Measurements from ENCODE around the genes ACAT2 and IGF2R.

GRCh38 chr6:159761222-159762161, at the start of gene ACAT2:
Gene ACAT2, plus strand, starts transcription at chr6:159762045.
- RRBS = 2% methylated on average over 16 of the region's 78 CpGs

- RRBS = no CpG with 5 or more reads among the region's 1 CpG
Measured at GRCh38 chr6:159939625-159939824, 29.4 kb upstream of the IGF2R start.

- RRBS = 1% methylated on average over 93 of the region's 149 CpGs
Measured at GRCh38 chr6:159968788-159969917, at the start of gene IGF2R. Gene IGF2R, plus strand, starts transcription at chr6:159969082.

- RRBS = no CpG with 5 or more reads among the region's 4 CpGs
Measured at GRCh38 chr6:160014034-160014717, 45.3 kb downstream of the IGF2R start.

- RRBS = no CpG with 5 or more reads among the region's 19 CpGs
Measured at GRCh38 chr6:160050225-160051014, 71.2 kb upstream of the SLC22A1 start.

GRCh38 chr6:160061358-160062156, 60.1 kb upstream of the SLC22A1 start:
- RRBS = no CpG with 5 or more reads among the region's 21 CpGs

DNA sequence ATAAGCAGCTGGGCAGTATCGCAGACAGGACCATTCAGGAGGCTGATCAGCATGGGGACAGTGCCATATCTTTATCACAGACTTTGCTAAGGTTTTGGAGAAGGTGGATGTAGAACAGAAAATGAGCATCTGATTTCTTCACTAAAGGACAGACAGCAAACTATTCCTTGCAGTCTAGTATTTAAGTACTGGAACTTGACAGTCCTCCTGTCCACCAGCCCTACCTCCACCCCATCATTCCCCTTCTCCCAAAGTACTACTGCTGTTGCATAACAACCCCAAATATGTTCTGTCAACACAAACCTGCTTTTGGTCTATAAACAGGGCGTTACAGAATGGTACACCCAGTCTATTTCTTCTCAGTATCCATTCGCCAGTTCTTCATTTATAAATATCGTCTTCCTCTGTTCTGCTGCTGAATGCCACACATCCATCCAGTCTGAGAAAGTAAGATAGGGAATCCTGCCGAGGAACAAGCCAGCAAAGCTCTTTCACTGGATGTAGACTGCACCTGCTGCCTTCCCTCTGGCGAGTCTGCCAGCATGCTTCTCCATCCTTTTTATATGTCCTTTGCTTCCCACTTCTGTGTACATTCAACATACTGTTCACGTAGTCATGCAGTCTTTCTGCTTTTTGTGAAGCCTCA, 27.6 kb upstream of the SLC22A1 start:
- RRBS = no CpG with 5 or more reads among the region's 7 CpGs

DNA sequence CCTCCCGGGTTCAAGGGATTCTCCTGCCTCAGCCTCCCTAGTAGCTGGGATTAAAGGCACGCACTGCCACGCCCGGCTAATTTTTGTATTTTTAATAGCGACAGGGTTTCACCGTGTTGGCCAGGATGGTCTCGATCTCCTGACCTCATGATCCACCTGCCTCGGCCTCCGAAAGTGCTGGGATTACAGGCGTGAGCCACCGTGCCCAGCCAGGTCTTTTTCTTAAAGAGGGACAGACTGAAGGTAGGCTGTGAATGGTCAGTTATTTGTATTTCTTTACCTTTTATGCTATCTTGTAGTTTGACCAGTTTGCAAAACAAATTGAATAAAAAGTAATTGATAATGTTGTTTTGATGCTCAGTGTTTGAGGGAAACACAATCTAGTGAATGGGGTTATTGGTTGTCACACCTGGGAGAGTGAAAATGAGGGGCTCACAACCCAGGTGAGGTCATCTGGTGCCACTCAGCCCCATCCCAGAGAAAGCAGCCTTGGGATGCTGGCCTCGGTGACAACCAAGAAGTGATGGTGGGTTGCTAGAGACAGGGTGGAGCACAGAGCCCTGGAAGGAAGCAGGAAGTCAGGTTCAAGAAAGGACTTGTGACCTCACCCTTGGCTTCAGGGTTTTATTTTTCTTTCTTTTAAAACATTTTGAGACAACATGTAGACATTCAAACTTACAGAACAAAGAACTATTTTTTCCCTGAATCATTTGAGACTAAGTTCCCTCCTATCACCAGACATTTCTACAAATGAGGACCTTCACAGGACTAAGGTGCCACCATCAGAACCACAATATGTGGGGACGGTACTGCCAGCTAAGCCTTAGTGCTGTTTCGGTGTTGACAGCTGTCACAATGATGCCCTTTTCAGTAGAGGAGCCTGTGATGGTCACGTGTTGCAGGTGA, 12.6 kb upstream of the SLC22A1 start:
- RRBS = no CpG with 5 or more reads among the region's 15 CpGs

DNA sequence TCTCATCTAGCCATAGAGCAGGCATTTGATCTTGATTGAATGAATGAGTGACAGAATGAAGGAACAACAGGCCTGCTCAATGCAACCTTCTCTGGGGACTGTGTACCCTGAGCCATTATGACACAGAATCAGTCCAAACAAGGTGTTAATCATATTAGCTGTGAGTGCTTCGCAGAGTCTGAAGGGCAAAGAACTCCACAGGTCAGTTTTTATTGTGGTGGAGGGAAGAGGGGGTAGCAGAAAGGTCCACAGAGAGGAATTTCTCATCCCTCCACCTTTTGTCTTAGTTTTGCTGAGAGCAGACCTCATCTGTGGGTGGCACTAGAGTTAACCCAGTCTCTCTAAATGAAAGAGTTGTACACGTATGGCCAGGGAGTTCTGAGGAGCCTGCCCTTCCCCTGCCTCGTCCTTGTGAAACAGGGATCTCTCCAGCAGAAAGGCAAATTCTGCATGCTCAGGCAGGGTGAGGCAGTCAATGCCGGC, 13.6 kb downstream of the SLC22A1 start:
- RRBS = no CpG with 5 or more reads among the region's 4 CpGs

- RRBS = no CpG with 5 or more reads among the region's 5 CpGs
Measured at GRCh38 chr6:160141140-160141849, 19.7 kb downstream of the SLC22A1 start.

DNA sequence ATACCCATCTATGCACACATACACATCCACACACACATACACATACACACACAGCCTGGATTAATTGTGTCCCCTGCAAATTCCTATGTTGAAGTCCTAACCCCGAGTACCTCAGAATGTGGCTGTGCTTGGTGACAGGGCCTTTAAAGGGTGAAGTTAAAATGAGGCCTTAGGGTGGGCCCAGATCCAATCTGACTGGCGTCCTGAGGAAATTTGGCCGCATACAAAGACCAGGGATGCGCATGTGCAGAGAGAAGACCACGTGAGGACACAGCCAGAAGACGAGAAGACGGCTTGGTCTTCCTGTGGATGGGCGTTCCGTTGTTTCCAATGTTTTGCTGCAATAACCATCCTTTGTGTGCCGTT, 40.9 kb upstream of the SLC22A2 start:
- RRBS = no CpG with 5 or more reads among the region's 10 CpGs

DNA sequence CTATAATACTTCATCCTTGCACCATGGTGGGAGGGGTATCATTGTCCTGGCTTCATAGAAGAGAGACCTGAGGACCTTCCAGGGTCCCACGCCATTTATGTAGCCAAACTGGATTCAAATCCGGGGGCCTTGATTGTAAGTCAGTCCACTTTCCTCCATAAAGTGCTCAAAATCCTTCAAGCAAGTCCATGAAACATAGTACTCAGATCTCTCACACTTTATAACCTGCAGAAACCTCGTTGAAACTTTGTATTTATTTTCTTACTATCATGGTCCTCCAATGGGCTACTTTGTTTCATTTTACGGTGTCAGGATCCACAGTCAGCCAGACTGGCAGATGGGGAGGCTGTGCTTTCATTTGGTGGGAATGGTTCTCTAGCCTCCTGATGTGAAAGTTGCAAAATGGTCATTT, 3.6 kb downstream of the SLC22A3 start:
- RRBS = no CpG with 5 or more reads among the region's 4 CpGs

- RRBS = no CpG with 5 or more reads among the region's 3 CpGs
Measured at GRCh38 chr6:160360581-160361325, 12.6 kb downstream of the SLC22A3 start.

GRCh38 chr6:160421867-160422536, 73.8 kb downstream of the SLC22A3 start:
- RRBS = no CpG with 5 or more reads among the region's 7 CpGs

- RRBS = no CpG with 5 or more reads among the region's 9 CpGs
Measured at GRCh38 chr6:160704679-160705275, 2.7 kb downstream of the PLG start.

DNA sequence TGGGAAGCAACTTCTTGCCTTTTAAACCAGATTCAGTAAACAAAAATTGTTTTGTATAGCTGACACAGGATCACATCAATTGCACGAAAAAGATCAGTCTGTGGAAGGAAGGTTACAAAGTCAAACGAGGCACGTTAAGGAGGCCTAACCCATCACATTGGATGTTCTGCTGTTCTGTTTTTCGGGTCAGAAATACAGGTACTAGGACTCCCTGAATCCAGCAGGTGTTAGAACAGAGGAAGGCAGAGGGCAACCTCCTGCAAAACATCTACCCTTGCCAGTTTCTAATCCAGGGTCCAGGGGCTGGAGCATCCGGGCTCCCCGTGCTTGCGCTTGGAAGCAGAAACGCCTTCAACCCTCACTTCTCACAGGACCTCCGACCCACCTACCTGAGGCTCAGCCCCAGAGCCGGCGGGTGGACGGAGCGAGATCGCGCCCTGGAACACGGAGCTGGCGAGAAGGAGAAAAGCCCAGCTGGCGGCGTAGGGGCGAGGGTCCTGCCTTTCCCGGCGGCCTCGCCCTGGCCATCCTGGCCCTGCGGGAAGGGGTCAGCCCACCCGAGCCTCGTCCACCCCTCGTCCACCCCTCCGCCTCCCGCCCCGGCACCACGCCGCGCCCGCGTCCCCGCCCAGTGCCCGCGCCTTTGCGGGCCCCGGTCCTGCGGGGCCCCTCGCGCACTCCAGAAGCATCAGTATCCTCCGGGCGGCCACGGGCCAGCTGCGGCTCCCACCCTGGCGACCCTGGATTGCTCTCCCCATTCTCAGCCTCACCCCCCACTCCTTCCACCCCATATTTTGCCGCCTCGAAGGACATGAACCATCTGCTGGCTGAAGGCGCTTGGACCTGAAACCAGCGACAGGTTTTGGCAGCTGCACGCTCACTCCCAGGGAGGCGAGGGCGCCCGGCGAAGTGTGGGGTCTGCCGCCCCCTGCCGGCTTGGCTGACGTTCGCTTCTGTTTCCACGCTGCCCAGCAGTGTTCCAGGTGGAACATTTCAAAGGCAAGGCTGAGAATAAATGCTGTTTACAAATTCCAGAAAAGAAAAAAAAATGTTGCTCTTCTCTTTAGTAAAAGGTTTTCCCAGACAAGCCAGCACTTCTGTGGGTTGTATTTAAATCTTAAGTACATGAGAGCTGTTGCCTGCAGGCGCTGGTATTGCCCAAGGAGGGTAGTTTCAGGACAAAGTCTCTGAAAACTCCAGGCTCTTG, 65.0 kb downstream of the PLG start:
- RRBS = 14% methylated on average over 35 of the region's 63 CpGs

DNA sequence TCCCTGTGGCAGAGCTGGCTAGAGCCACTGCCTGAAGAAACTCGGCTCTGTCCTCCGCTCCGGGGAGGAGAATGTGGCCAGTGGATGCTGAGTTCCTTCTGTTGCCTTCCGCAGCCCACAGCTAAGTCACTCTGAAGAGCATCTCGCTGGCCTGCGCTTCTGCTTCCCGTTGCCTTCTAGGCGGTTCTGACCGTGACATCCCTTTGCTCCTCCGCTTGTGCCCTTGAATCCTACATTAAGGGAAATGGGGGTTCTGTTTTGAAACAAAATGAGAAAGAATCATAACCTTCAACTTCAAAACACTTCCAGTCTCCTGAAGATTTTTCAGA, 135.2 kb downstream of the PLG start:
- RRBS = no CpG with 5 or more reads among the region's 10 CpGs

DNA sequence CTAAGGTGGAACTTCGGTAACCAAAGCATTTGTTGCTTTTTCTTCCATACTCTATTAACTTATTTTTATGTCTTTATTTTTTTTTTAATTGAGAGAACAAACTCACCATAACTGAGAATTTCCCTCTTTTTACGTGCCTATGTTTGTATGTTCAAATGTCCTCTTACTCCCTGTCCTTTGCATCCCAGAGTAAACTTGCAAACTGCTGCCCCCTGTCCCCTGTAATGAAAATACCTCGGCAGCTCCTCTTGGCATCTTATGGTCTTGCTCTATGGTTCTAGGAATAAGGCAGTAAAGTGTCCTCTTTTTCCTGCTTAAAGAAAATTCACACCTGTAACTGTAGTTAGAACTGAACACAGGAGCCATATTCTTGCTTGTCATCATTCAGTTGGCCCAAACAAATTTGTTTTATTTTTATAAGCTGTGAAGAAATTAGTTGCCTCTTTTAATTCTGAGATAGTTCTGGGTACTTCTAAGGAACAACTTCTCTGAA, 1.2 kb downstream of the MAP3K4 start:
- RRBS = no CpG with 5 or more reads among the region's 3 CpGs

DNA sequence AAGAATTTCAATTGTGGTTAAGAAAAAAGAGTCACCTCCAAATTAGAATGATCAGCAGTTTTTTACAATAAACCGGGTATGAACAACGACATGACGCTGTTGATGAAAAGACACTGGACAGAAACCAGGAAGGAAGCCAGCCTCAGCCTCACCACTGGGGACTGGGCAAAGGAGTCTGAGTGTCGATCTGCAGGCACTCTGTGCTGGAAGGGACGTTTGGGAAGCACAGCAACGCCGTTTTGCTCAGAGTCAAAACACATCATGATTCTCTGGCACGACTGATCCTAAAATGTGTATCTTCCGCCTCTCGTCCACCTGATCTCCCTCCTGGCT, 69.0 kb downstream of the AGPAT4 start:
- RRBS = no CpG with 5 or more reads among the region's 10 CpGs

- RRBS = no CpG with 5 or more reads among the region's 12 CpGs
Measured at GRCh38 chr6:161228794-161229657, 44.8 kb downstream of the AGPAT4 start.